ENCODE measurements around the gene GFOD1.

DNA sequence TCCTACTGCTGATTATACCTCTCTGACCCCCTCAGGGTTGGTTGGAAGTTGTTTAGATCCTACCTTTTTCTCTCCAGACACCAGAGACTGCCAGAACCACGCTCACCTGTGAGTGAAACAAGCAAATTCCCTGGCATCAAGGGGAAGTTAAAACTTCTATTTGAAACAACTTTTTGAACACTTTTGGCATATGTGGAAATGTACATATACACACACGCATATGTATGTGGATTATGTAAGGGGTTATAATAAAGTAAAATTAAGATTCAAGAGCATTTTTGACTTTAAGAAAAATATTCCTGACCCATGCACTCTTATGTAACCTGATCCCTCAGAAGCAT lies 40.4 kb upstream of the EDN1 start:
- PRO-cap: no peak

DNA sequence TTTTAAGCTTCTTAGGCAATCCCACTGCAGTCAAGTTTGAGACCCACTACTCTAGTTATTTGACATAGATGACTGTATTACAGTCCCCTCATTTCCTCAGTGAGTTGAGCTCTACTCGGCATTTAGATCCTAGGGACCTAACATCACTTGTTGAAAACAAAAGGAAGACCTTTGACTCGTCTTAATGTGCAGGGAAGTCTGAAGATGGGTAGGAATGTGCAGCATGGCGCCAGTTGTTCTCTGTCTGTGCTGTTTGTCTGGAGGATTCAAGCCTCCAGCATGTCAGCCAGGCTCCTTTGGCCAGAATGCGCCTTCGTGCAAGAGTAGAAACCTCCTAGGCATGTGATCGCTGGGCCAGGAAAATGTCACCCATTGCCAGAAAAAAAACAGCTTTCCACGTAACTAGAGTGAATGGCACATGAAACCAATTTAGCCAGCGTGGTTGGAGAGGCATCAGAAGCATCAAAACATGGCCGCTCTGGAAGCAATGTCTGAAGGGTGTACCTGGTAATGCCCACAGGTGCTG lies 132.6 kb downstream of the EDN1 start:
- PRO-cap: no peak

- PRO-cap: no peak
Observed at GRCh38 chr6:13044279-13044786, 284.0 kb downstream of the TBC1D7 start.

DNA sequence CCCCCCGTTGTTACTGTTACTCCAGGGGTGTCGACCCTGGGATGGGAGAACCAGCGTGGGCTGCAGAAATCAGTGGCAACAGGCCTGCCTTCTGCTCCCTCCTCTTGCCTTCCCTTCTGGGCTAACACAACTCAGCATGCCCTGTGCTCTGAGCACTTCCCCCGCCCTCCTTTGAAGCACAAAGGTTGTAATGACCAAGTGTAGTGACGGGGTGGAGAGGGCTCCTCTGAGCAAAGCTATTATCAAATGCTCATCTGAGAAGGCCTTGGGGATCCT lies 74.8 kb downstream of the GFOD1 start:
- PRO-cap: no peak

GRCh38 chr6:13485487-13486604 lies 1.6 kb downstream of the GFOD1 start:
- PRO-cap: bidirectional peak, plus-strand start at chr6:13485658, minus-strand start at chr6:13485421; bidirectional peak, plus-strand start at chr6:13486261, minus-strand start at chr6:13486151

DNA sequence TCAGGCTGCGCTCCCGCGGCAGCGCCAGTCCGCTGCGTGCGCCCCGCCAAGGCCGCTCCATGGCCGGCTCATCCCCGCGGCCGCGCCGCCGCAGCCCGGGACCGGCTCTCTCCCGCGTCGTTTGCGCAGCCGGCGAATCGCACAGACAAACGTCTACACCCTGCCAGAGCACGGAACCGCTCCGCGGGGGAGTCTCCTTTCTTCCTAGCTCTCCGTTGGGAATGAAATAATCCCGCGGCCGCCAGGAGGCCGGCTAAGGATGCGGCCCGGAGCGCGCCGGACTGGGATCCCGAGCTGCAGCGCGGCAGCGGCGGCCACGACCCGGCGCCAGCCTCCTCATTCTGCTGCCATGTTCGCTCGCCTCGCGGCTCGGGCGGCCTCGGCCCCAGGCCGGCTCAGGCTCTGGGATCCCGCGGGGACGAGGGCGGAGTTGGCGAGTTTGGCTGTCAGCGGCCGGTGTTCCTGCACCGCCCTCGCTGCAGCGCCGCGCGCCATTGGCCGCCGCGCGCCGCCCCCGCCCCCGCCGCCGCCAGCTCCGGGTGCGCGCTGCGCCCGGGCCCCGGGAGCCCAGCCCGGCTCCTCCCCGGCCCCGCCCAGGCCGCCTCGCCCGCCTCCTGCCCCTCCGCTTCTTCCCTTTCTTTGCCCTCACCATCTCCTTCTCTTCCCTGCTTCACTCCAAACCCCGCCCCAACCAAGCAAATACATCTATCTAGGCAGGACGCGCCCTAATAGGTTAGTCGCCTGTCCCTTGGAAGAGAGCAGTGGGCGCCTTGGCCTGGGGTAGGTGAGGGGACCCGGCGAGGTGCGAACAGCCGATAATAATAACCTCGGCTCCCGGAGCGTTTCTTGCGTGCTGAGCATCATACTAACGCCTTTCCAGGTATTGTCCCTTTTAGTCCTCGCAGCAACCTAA lies at the start of gene GFOD1:
TSS of gene GFOD1 (minus strand) at position 404 of the 913 bp plus-strand sequence.
- PRO-cap: unidirectional peak, minus-strand start at position 123 of the sequence; bidirectional peak, plus-strand start at position 575 of the sequence, minus-strand start at position 404 of the sequence

DNA sequence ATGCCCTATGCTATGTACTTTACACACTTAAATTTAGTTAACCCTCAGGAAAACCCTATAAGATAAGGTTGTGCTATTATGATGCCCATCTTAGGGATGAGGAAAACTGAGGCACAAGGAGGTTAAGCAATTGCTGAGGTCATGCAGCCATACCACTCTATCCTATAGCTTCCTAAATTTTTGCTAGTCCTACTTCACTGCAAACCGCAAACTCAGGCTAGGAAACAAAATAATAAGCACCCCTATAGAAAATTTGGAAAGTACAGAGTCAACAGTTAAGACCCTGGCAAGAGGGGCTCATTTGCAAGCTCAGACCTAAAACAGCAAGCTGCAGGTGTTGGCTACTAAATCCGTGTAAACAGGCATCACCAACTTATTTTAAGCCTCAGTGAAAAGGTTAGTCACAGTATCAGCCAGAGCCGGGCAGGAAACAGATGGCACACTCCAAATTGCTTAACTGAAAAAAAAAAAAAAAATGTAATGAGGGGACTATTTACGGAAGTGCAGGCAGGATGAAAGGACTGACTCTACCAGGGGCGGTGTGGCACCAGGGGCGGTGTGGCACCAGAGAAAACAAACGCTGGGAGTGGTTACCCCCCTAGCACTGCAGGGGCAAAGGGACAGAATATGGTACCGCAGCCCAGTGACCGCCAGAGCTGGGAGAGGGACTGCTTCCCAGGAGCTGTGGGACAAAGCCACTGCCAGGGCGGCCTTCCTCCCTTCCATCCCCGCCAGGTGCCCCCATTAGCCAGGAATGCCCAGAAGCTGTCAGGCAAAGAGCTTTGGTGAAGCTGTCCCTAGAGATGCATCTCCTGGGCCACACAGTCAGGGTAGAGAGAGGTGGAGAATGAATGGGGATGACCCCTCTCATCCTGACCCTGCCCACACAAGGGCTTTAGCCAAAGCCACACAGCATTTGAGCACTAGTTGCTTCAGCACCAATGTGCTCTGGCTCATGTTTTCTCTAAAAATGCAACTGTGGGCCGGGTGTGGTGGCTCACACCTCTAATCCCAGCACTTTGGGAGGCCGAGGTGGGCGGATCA lies 39.4 kb upstream of the GFOD1 start:
- PRO-cap: bidirectional peak, plus-strand start at position 567 of the sequence, minus-strand start at position 234 of the sequence

DNA sequence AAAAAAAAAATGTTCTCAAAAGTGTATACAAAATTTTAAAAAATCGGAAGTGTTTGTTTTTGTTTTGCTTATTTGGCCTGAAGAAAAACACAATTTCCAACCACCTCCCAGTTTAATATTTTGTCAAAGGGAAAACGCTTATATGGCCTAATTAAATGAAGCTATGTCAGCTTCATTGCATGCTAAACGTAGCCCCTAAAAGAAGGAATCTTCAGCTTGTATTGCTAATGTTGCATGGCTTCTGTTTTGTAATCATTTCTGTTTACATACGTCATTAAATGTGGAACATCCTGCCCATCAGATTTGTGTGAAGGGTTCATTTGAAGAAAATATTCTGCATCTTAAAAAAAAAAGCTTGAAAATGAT lies 12.9 kb upstream of the SIRT5 start:
- PRO-cap: no peak

DNA sequence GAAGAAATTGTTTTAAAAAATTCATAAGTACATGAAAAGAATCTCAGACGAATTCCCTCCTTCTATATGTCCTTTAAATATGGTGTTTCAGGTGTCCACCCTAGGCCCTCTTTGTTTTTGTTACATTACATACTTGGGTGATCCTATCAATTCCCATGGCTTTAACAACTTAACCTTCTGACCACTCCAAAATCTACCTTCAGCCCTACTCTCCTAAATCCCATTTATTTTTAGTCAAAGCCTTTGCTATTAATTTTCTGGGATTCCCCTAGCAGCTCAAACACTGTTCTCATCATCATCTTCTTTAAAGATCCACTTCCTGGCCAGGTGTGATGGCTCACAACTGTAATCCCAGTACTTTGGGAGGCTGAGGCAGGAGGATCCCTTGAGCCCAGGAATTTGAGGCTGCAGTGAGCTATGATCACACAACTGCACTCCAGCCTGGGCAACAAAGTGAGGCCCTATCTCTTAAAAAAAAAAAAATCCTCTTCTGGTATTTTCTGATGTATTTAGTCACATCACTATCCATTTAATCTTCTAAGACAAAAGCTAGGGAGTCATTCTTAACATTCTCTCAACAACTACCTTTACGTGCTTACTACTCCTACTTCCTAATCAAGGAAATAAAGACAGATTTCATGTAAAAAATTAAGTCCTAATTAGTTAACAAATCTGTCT lies 24.5 kb downstream of the RANBP9 start:
- PRO-cap: no peak

DNA sequence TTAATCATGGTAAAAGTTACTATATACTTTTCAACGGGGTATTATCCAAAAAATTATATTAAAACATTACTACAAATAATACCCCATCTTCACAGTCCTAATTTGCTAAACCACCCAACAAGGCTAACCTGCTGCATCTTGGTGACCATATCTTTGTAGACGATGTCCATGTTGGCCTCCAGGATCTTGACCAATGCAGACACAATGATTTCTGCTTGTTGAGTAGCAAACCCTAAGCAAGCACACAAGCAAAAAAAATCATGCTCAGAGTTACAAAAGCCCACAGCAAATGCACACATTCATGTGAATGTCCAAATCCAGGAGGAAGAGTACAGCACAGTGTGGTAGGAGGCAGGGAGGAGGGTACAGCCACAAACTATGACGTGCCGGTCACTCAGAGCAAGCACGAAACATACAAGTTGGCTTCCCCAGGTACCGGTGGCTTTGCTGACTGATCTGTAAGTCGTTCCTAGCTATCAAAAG lies 12.2 kb downstream of the MCUR1 start:
- PRO-cap: no peak

GRCh38 chr6:13811710-13812303 lies 2.5 kb downstream of the MCUR1 start:
- PRO-cap: no peak

- PRO-cap: bidirectional peak, plus-strand start at chr6:13814024, minus-strand start at chr6:13813872; bidirectional peak, plus-strand start at chr6:13814289, minus-strand start at chr6:13814173
Observed at GRCh38 chr6:13813383-13814389, 671 bp downstream of the MCUR1 start.

- PRO-cap: no peak
Observed at GRCh38 chr6:13873162-13873583, 51.6 kb upstream of the RNF182 start.

- PRO-cap: no peak
Observed at GRCh38 chr6:14017871-14018875, 93.4 kb downstream of the RNF182 start.

DNA sequence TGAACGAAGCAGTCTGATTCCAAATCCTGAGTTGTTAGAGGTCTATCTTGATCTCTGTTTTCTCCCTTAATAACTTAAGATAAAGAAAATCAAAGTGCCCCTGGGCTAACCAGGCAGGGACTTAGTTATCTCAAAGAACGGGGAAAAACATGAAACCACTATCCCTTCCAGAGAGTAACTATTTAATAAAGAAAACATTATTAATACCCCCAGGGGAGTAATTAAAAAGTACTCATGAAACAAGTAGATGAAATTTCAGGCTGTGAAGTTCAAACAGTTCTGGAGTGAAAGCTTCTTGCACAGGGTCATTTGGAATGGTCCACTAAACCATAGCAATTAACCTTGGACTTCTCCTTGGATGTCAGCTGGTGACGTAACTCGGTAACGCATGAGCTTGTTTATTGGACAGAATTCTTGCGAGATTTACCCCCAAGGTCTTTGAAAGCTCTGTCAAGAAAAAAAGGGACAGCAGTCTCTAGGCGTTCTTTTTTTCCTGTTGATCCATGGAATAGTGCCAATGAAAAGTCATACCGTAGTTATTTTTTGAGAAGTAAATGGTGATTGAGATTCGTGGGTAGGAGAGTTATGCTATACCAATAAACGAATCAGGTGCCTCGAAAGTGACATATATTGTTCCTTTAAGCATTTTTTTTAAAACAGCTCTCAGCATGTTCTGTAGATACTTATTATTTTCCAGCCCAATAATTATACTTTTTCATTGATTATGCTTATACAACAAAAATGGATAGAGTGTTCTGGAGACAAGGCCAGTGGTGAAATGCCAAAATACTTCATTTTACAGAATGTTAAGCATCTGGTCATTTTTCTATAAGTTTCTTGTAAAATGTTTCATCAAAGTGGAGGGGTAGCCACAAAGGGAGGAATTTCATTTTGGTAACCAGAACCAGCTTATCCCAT lies 2.3 kb downstream of the CD83 start:
- PRO-cap: no peak

DNA sequence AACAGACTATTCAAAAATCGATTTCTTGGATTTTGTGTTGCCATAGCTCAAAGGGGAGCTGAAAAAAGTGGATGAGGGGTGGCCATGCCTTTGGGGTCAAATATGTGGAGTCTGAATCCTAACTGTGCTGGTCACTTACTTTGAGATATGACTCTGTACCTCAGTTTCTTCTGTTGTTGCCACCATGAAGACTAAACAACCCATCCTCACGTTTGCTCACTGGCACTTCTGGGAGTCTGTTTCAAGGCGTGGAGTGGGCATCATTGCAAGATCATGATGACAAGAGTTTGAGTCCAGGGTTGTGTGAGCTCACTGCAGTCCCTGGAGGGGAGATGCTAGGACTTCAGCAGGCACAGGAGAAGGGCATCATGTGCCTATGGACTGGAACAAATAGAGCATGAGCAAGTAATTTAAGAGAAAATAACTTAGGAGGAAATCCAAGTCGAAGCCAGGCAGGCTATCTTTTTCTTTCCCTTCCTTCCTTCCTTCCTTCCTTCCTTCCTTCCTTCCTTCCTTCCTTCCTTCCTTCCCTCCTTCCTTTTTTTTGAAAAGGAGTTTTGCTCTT lies 33.5 kb downstream of the CD83 start:
- PRO-cap: no peak

DNA sequence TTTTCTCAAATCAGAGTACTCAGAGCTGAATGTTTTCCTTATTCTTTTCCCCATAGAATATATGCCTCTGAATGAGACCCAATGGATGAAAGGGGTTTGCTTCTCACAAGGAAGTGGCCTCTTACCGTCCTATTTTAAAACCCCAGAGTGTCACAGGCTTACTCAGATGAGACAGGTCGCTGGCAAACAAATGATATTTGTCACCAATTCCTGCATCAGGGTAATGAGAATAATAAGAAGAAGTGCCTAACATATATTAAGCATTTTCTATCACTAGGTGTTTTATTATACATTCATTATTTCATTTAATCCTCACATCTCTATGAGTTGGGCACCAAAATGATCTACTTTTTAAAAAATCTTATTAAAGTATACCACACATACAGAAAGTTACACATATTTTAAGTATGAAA lies 538.7 kb downstream of the CD83 start:
- PRO-cap: no peak

DNA sequence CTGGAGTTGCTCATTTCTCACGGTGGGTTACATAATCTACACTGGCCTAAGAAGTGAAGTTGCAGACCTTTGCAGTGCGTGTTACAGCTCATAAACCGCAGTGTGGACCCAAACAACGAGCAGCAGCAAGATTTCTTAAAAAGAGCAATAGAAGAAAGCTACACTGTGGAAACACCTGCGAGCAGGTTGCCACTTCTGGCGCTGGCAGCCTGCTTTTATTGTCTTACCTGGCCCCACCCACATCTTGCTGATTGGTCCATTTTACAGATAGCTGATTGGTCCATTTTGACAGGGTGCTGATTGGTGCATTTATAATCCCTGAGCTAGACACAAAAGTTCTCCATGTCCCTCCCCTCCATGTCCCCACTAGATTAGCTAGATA lies 462.9 kb upstream of the JARID2 start:
- PRO-cap: no peak

- PRO-cap: no peak
Observed at GRCh38 chr6:14790098-14790461, 455.8 kb upstream of the JARID2 start.

DNA sequence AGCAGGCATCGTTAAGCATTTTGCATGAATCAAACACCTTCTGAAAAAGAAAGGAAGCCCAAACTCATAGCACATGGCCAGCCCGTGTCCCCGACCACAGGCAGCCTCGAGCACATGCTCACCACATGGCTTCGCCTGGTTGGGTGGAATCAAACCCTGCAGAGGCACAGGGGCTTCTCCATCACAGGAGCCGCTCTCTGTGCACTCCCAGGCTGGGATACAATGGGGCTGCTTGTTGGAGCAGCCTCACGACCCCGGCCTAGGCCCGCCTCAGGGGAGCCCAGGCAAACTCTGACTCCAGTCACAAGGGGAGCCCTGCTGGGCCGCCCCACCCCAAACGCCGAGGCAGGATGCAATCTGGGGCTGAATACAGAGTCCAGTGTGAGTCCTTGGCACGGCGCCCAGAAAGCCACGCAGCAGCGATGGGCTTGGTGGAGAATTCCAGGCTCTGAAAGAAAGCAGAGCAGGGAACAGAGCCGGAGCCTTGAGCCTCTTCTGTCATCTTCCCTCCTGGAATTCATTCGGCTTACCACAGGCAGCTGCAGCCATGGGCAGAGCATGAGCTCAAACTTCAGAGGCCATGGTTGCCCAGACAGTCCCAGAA lies 441.3 kb upstream of the JARID2 start:
- PRO-cap: no peak

Measured in SUDHL5 (cell line).